Breast (tissue), 4 donors: ENCODE measurements around the gene PUS1.

DNA sequence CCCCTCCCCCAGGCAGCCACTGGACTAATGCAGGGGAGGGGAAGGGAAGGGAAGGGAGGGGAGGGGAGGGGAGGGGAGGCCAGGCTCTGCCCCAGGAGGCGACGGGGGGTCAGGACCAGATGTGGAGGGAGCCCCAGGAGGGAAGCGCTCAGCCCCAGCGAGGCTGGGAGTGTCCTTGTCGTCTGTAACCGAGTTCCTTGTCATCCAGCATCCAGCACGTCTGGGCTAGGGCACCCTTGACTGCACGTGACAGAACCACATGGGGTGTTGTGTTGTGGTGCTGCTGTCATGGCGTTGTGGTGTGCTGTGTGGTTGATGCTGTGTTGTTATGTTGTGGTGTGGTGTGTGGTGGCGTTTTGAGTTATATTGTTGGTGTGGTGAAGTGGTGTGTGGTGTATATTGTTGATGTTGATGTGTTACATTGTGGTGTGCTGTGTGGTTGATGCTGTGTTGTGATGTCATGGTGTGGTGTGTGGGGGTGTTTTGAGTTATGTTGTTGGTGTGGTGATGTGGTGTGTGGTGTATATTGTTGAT, 28.3 kb upstream of the SFSWAP start:
- PRO-cap, 3 experiments = no peak in any of the 3 experiments
- RRBS = no CpG with 5 or more reads among the region's 10 CpGs

DNA sequence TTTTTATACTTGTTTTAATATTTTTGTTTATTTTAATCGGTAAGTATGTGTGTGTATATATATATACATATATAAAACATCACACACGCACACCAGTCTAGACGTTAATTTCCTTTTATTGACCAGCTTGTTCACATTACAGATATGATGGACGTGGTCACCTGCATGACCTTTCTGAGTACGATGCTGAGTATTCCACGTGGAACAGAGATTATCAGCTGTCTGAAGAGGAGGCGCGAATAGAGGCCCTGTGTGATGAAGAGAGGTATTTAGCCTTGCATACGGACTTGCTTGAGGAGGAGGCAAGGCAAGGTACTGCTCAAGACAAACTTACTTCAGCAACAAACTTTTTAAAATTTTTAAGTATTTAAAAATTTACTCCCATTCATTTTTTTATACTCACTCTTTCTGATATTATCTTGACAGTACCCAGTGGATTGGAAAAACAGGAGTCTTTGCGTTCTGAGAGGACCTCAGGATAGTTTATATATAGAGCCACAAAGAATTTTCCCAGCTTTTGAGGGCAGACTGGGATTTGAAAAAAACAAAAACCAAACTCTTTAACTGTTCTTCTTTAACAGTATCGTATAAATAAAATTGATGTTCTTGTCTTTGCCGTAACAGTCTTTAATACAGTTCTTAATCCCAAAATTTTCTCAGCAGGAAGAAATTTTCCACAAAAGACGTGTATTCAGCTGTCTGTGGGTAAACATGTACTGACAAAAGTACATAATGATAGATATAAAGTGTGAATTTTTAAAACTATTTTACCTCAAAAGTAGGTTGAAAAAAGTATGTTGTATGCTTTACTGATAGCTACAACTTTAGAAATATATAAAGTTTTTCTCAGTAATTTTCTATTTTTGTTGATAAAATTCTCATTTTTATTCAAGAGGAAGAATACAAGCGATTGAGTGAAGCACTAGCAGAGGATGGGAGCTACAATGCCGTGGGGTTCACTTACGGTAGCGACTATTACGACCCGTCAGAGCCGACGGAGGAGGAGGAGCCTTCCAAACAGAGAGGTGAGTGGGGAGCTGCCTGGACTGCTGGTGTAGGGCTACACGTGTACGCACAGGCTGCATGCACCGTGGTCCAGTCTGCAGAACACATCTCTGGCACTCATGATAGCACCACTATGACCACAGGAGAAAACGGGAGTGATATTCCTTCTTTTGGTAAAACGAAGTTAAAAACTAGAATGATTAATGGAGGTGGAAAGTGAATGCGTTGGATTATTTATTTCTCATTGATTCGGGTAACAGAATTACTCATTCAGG, 3.5 kb downstream of the SFSWAP start:
- PRO-cap, 3 experiments = no peak in any of the 3 experiments
- RRBS = no CpG with 5 or more reads among the region's 28 CpGs

DNA sequence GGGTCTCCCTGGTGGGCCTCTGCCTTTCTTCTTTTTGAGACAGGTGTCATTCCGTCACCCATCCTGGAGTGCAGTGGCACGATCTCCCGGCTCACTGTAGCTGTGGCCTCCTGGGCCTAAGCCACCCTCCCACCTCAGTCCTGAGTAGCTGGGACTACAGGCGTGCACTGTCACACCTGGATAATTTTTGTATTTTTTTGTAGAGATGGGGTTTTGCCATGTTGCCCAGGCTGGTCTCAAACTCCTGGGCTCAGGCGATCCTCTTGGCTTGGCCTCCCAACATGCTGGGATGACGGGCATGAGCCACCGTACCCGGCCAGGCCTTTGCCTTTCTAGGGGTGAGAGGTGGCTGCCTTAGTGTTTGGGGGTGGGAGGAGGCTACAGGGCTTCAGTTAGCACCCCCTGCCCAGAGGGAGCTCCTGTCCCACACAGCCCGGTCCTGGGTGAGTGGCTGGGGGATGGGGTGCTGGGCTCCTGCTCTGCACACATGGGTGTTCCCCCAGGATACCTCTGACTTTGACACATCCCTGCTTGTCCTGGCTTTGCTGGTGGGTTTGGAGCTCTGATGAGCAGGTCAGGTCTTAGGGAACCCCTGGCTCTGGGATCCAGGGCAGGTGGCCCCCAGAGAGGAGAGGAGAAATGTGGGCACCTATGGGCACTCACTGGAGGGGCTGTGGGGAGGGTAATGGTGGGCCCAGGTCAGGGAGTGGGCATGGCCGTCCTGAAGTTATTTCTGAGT, 9.9 kb downstream of the ULK1 start:
- PRO-cap, 3 experiments = no peak in any of the 3 experiments
- RRBS = no CpG with 5 or more reads among the region's 10 CpGs

GRCh38 chr12:131921775-131922321, 7.2 kb upstream of the PUS1 start:
- PRO-cap, 3 experiments = no peak in any of the 3 experiments
- RRBS = 74% methylated on average over 7 of the region's 18 CpGs

DNA sequence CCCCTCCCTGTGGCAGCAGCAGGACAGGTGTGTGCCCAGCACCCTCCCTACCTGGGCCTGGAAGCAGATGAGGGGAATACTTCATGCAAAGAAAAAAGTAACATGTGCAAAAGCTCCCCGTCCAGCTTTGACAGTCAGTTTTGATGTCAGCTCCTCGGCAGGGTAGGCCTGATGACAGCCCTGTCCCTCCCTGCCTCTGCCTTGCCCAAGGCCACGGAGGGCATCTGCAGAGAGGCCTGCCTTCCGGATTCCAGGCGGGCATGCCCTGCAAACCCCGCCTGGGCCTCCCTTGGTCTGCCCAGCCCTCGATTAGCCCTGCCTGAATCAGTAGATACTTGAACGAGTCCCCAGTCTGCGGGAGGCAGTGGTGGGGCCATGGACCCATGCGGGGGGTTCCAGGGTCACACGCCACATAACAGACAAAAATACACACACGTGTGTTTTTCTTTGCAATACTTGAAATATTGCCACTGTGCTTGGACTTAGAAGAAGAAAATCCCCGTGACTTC, 6.7 kb upstream of the PUS1 start:
- PRO-cap, 3 experiments = no peak in any of the 3 experiments
- RRBS = no CpG with 5 or more reads among the region's 13 CpGs

- PRO-cap, 3 experiments = peak in 3 of 3 experiments; most common plus-strand start chr12:131929276 (in 3)
- RRBS = 2% methylated on average over 51 of the region's 120 CpGs
Observed at GRCh38 chr12:131929166-131930269, at the start of gene PUS1. Gene PUS1, plus strand, starts transcription at chr12:131929276.

GRCh38 chr12:131930270-131930562, 1.1 kb downstream of the PUS1 start:
- PRO-cap, 3 experiments = no peak in any of the 3 experiments
- RRBS = 8% methylated on average over 3 of the region's 11 CpGs

GRCh38 chr12:131933102-131934079, 4.3 kb downstream of the PUS1 start:
- PRO-cap, 3 experiments = no peak in any of the 3 experiments
- RRBS = no CpG with 5 or more reads among the region's 22 CpGs

DNA sequence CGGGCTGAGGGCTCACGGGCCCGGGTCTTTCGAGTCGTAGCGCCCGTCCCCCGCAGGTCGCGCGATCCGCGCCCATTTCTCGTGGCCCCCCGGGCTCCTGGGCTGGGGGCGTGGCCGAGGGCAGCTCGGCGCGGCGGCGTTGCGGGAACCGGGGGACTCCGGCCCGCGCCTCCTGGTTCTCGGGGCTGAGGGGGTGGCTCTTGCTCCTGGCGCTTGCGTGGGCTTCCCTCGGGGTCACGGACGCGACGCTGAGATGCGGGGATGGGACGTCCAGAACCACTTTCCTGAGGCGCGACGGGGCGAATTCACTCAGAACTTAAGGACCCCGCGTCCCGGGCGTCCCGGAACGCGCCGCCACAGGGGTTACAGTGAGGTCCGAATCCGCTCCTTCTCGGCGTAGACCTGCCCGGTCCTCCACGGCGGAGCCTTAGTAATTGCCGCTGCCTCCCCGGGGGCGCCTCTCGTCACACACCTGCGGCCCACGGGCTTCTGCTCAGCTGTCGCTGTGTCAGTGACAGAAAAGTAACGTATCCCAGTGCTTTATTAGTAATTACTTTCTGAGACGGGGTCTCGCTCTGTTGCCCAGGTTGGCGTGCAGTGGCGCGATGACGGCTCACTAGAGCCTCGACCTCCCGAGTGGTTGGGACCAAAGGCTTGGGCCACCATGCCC, 606 bp downstream of the EP400 start:
- PRO-cap, 3 experiments = peak in 3 of 3 experiments; most common plus-strand start position 123 of the sequence (in 1); most common minus-strand start position 99 of the sequence (in 3)
- RRBS = 1% methylated on average over 35 of the region's 72 CpGs

- PRO-cap, 3 experiments = no peak in any of the 3 experiments
- RRBS = no CpG with 5 or more reads among the region's 24 CpGs
Observed at GRCh38 chr12:132027820-132028588, 78.3 kb downstream of the EP400 start.

DNA sequence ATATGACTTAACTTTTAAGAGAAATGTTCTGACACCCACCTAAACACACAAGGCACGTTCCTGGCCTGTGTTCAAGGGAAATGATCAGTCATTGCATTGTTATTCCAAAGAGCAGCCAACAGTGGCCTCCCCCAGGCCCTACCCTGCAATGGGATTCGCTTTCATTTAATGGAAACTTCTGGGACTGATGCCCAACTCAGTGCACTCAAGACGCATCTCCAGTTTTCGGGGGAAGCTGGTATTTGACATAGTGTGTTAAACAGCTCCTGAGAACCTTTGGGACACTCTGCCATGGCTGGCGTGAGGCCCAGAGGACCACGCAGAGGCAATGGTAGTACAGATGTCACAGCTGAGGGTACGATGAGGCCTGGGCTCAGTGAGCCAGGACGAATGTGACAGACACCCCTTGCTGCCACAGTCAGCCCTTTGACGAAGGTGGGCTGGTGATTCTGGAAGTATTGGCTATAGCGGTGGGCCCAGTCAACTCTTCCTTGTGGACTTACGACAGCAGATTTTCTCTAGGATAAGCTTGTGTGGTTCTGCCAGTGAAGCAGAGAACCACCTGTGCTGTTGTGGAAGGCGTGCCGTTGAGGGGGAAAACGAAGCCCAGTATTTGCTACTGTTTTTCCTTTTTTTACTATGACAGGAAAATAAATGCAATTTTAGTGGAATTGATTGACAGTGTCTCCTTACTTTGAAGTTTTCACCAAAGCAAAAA, 65.7 kb downstream of the DDX51 start:
- PRO-cap, 3 experiments = no peak in any of the 3 experiments
- RRBS = no CpG with 5 or more reads among the region's 14 CpGs

DNA sequence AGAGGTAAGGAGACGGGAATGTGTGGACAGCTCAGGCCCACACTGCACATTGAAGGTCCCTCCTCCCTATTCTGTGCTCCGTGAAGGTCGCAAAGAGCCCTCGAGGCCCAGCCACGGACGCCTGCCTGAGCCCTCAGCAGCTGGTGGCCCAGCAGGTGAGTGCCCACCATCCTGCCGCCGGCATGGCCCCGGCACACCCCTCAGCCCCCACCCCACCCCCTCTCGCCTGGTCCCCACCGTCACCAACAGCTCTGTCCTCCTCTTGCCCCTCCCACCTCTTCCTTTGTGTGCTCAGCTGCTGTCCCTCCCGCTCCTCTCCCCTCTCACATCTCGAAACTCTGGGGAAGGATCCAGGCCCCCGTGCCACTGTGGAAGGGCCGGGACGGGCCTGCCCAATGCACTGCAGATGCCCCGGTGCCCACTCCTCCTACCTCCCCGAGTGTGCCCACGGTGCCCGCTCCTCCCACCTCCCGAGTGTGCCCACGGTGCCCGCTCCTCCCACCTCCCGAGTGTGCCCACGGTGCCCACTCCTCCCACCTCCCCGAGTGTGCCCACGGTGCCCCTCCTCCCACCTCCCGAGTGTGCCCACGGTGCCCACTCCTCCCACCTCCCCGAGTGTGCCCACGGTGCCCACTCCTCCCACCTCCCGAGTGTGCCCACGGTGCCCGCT, 9.8 kb downstream of the DDX51 start:
- PRO-cap, 3 experiments = no peak in any of the 3 experiments
- RRBS = no CpG with 5 or more reads among the region's 34 CpGs

DNA sequence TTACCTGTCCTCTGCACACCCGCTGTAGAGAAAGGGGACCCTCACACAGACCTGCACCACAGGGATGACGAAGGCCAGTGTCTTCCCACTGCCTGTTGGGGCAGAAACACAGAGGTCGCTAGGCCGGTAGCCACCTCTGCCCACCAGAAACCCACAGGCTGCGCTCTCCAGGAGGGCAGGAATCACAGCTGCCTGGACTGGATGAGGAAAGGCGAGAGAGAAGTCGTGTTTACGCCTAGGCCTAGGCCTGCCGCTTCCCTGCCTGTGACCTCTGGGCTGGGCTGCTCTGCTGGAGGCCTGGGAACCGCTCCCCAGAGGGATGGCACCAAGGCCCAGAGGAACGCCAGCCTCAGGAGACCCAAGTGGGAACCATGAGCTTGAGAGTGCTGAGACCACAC, 1.9 kb downstream of the DDX51 start:
- PRO-cap, 3 experiments = no peak in any of the 3 experiments
- RRBS = no CpG with 5 or more reads among the region's 11 CpGs

- PRO-cap, 3 experiments = no peak in any of the 3 experiments
- RRBS = 12% methylated on average over 2 of the region's 19 CpGs
Observed at GRCh38 chr12:132162533-132163126, 18.4 kb downstream of the NOC4L start.

GRCh38 chr12:132205019-132205970, 61.0 kb downstream of the NOC4L start:
- PRO-cap, 3 experiments = no peak in any of the 3 experiments
- RRBS = 3% methylated on average over 24 of the region's 56 CpGs

- PRO-cap, 3 experiments = no peak in any of the 3 experiments
- RRBS = no CpG with 5 or more reads among the region's 25 CpGs
Observed at GRCh38 chr12:132327114-132327876, 2.1 kb downstream of the GALNT9 start.

DNA sequence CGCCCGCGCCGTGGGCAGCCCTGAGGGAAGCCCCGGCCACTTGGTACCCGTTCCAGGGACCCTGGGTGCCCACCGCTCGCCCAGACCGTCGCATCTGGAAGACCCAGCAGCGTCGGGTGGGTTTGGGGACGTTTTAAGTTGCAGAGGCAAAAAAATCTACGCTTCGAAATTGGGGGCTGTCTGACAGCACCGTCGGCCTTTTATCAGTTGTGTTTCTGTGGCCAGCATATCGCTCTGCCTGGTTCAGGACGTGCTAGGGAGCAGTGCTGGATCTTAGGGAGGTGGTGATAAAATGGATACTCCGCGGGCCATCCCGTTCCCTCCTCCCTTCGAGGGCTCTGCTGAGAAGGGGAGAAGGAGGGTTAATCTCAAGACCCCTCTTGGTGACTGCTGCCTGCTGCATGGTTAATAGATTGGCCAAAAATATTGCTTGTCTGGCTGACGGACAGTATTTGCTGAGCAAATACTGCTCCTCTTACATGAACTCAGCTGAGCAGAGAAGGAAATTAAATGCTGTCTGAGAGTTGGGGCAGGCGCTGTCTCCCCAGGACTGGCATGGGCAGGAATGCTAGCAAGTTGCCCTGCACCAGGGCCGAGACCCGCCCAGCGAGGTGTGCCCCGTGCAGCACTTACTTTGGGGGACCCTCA, 1.1 kb downstream of the FBRSL1 start:
- PRO-cap, 3 experiments = no peak in any of the 3 experiments
- RRBS = 2% methylated on average over 5 of the region's 29 CpGs

GRCh38 chr12:132508146-132508909, 18.4 kb downstream of the FBRSL1 start:
- PRO-cap, 3 experiments = no peak in any of the 3 experiments
- RRBS = 77% methylated on average over 25 of the region's 48 CpGs

GRCh38 chr12:132542528-132543500, 52.9 kb downstream of the FBRSL1 start:
- PRO-cap, 3 experiments = no peak in any of the 3 experiments
- RRBS = no CpG with 5 or more reads among the region's 25 CpGs

- PRO-cap, 3 experiments = no peak in any of the 3 experiments
- RRBS = no CpG with 5 or more reads among the region's 19 CpGs
Observed at GRCh38 chr12:132695202-132696150, 8.1 kb downstream of the PXMP2 start.